Gastrocnemius medialis (tissue), 3 donors: ENCODE results near the genes KCNG4 and USP10.

GRCh38 chr16:83954513-83955092 lies 1.6 kb downstream of the OSGIN1 start:
- PRO-cap, result bidirectional peak, plus-strand start at chr16:83954712, minus-strand start at chr16:83954634
- RAMPAGE, long total RNA, 3 experiments, result no peak in any of the 3 experiments

DNA sequence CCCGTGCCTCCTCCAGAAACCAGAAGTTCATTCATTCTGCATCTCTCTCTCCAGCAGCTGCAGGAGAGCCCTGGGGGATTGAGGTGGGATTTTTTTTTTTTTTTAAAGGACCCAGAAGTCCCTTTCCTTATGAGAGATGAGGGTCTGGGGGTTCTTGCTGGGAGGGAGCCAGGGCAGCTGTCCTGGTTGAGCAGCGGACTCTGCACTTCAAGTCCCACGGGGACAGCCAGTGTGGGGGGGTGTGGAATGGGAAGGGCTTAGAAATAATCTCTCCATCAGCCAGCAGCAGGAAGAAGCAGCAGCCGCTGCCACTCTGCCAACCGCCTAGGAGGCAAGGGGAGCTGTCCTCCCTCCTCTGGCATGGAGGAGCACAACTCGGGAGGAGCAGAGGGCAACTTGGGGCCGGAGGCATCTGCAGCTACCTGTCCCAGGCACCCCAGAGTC lies at the start of gene KCNG4:
Gene KCNG4, minus strand, starts transcription at position 182 of the 444 bp plus-strand sequence.
- PRO-cap, result no peak
- RAMPAGE, long total RNA, 3 experiments, result no peak in any of the 3 experiments

- PRO-cap, result no peak
- RAMPAGE, long total RNA, 3 experiments, result no peak in any of the 3 experiments
These were observed 26.9 kb upstream of the ATP2C2 start for GRCh38 chr16:84341327-84341890.

DNA sequence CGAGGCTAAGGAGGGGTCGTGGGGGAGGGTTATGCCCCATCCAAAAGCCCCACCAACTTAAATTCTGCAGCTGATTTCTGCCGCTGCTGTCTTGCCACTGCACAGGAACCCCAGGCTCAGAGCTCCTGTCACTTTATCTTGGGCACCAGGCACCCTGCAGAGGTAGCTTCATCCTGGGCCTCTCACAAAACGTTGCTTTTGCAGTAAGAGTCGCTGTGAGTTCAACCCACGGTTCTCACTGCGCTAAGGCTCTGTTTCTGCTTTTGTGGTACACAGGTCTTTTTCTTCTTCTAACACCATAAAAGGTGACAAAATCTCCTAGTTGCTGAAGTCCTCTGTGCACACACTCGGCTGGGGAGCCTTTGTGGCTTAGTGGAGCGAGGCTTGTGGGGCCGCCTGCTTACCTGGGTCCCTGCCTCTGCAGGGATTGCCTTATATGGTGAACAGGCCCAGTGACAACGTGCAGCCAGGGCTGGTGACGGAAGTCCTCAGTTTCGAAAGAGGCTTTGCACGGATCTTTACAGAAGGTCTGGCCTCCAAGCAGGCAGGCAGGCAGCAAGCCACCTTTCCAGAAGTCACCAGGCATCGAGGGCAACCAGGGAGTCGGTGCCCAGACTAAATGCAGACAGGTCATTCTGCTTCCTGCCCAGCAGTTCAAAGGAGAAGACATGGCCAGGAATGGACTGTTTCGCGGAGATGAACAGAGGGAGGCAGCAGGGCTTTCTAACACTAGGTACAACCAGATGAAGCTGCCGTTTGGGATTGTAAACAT lies 10.4 kb upstream of the MEAK7 start:
- PRO-cap, result no peak
- RAMPAGE, long total RNA, 3 experiments, result no peak in any of the 3 experiments

- PRO-cap, result no peak
- RAMPAGE, long total RNA, 3 experiments, result no peak in any of the 3 experiments
These were observed 54.7 kb upstream of the MEAK7 start for GRCh38 chr16:84559148-84559510.

- PRO-cap, result no peak
- RAMPAGE, long total RNA, 3 experiments, result no peak in any of the 3 experiments
These were observed 23.8 kb downstream of the COTL1 start for GRCh38 chr16:84593726-84594752.

DNA sequence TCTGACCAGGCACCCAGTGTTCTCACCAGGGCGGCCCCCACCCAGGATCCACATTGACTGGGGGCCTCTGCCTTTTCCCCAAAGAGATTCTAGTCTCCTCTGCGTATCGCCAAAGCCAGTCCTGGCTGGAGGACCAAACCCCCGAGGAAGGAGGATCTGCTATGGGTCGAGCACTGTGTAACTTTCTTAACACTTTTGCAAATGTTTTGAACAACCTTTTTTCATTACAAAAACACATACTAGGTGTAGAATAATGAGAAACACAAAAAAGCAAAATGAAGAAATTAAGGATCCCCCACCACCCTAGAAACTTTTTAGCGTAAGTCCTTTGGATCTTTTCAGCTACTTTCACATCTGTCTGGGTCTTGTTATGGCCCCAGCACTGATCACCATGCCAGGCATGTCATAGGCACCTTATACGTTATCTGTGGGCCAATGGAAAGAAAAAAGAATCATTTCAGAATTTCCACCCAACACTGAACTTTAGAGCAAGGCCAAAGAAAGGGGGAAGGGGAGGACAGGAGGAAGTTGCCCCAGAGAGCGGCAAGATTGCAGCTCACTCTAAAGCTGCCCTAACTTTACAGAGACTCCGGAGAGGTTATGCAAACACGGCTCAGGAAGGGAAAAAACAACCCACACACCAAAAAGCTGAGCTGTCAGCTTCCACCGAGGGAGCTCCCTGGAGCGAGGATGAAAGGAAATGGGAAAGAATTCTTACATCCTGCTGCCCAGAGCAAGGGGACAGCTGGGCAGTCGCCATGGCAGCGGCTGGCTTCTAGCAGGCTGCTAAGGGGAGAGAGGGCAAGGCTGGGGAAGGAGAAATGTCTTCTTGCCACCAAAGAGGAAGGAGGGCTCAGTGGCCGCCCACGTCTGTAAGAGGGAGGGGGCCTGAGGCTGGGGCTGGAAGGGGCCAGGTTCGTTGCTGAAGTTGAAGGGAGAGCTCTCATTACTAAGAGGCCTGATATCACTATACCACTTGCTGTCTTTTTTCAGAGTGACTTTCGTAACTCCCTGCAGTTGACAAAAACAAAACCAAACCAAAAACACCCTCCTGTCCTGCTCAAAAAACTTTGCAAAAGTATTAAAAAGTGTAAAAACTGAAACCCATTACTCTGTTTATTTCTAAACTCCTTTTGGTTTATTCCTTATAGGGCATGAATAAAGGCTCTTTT lies 18.3 kb downstream of the COTL1 start:
- PRO-cap, result no peak
- RAMPAGE, long total RNA, 3 experiments, result no peak in any of the 3 experiments

GRCh38 chr16:84699237-84700118 lies at the start of gene USP10:
TSS of gene USP10 (plus strand) at chr16:84700000.
- PRO-cap, result bidirectional peak, plus-strand start at chr16:84700008, minus-strand start at chr16:84699920
- RAMPAGE, long total RNA, 3 experiments, result start-site peak on the plus strand in 3 of 3 experiments, at chr16:84700003-84700015 at its widest, 421 to 689 reads per replicate

DNA sequence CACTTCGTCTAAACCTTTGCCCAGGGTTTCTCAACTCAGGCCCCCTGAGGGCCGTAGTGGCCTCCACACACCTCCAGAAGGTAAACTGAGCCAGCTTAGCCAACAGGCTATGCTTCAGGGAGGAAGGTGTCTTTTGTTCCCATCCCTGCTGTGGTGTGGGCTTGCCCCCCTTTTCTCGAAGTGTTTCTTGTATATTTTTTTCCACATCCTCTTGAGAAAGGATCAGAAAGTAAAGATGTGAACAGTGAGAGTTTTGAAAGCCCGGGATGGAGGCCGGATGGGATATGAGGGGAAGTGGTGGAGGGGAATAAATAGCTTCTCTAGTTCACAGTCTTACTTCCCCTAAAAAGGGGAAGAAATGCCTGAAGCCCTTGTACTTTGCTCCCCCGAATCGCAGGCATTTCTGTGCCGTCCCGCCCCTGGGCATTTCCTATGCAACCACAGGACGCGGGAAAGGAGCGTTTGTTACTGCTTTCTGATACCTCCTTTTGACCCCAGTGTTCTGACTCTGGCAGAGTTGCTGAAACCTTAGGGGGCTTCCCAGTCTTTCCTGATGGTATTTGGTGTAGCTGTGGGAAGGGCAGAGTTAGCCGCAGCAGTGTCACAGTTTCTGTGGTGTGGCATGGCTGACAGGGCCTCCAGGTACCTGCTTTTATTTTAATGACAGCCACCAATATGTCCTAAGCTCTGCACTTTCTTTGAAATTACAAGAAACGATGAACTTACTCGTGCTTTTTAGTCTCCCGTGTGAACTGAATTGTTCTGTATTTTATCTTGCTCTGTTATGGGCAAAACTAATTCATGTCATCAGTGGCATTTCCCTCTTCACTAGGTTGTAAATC lies 26.9 kb downstream of the USP10 start:
- PRO-cap, result no peak
- RAMPAGE, long total RNA, 3 experiments, result no peak in any of the 3 experiments

- PRO-cap, result unidirectional peak, minus-strand start at chr16:84730569
- RAMPAGE, long total RNA, 3 experiments, result start-site peak on the minus strand in 3 of 3 experiments, at chr16:84730569-84730614 at its widest, 16 to 24 reads per replicate
These were observed 30.7 kb downstream of the USP10 start for GRCh38 chr16:84730361-84730954.

DNA sequence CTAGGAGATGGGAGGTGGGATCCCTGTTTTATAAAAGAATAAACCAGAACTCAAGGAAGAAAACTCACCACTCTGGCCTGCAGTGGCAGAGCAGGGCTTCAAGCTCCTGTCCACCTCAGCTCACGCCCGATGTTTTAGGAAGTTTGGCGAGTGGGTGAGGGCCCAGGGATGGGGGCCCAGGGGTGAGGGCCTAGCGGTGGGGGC lies 43.8 kb upstream of the CRISPLD2 start:
- PRO-cap, result no peak
- RAMPAGE, long total RNA, 3 experiments, result no peak in any of the 3 experiments

DNA sequence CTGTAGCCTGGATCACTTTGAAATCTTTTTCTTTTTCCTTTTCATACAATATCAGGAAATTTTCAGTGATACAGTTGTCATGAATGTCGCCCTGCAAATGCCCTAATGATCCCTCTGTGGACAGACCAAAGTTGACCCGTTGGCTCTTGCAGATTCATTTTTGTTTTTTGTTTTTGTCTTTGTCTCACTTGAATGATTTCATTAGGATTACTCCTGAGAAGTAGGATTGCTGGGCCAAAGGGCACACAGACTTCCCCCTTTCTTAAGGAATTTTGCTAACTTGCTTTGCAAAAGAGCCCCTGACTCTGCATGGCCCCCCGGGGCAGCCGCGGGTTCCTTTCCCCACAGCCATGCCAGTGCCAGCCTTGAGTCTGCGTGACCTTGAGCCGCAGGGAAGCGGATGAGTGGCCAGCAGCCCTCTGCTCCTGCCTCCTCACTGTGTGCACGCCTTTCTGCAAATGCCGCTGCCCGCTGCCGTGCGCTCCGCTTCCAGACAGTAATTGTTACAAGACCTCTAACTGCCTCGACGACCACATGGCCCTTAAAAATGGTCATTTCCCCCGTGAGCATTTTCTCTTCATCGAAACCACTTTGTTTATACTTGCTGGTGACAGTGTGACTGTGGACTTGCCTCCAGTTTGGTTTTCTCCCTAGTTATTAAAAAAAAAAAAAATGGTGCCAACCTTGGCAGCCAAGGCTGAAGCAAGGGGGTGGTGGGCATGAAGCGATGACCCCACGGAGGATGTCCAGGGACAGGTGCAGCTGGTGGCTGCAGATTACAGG lies 28.2 kb downstream of the CRISPLD2 start:
- PRO-cap, result no peak
- RAMPAGE, long total RNA, 3 experiments, result no peak in any of the 3 experiments

DNA sequence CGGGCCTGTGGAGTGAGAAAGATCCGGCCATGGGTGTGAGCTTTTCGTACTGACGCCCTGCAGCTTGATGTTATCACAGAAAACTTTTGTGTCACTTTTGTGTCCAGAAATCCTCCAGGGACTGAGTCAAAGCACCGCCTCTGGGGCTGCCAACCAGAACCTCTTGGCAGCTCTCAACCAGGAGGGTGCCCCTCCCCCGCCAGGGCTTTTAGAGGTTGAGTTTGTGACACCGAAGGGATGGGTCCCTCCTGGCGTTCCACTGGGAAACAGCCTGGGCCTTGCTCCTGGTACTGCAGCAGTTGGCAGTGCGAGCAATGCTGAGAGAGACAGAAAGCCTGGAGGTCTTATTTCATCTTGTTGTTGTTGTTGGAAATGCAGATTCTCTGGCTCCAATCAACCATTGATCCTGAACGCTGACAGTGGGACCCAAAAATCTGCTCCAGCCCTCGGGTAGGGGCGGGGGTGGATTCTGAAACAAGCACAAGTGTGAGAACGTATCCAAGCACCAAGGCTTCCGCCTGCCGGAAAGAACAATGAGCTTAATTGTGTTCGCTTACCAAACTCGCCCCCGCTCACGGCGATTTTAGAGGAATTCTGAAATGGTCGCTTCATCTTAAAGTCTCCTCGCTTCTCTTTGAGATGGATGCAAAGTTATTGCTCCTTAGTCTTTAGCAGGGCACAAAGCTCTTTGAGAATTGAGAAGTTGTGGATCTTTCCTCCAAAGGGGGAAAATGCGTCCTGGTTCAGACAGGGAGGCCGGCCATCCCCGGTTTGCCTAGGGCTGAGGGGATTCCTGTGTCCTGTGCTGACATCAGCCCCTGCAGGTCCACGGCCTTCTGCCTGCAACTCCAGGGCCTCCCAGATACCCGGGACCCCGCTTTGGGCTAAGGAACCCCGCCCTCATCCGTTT lies 65.2 kb downstream of the CRISPLD2 start:
- PRO-cap, result no peak
- RAMPAGE, long total RNA, 3 experiments, result no peak in any of the 3 experiments

DNA sequence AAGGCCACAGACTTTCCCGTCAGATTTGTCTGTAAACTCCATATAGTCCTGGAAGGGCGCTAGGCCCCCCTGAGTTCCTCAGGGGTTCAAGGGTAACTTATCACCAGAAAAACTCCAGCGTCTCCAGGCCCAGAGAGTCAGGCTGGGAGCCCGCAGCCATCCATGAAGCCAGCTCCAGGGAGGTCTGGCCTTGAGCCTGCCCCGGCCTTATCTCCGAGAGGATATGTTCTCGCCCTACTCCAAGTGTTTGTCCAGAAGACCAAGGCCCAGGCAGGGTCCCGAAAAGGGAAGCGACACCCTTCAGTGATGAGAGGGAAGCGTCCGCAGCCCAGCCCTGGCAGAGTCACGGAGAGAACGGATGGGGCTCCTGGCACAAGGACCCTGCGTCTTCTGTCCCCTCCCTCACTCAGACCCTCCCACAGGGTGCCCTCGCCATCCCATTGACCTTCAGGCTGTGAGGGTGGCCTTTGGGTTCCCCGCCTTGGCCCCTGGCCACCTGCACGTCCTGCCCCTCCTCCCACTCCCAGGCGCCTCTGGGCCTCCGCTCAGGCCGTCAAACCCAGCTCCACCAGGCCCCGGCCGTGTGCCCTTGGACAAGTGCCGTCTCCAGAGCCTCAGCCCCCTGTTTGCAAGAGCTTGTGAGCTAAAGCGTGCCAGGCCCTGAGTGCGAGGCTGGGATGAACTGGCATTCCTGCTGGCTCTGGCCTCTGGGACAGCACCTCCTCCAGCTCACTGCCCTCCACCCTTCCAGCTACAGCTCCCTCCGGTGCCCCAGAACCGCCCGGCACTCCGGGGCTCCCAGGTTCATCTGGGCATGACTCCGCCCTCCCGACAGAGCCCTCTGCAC lies 83.5 kb downstream of the ZDHHC7 start:
- PRO-cap, result no peak
- RAMPAGE, long total RNA, 3 experiments, result no peak in any of the 3 experiments

DNA sequence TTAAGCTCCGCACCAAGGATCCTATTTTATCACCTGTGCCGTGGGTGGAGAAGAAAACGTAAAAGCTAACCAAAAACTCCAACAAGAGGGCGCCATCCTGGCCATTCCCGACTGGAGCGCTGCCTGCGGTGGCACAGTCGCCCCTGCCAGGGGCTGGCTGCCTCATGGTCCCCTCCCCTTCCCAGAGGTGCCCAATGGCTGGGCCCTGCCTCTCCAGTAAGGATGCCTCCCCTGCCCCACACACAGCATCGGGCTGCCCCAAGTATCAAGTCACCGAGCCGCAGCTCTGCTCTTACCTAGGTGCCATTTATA lies 36.3 kb downstream of the ZDHHC7 start:
- PRO-cap, result no peak
- RAMPAGE, long total RNA, 3 experiments, result no peak in any of the 3 experiments

DNA sequence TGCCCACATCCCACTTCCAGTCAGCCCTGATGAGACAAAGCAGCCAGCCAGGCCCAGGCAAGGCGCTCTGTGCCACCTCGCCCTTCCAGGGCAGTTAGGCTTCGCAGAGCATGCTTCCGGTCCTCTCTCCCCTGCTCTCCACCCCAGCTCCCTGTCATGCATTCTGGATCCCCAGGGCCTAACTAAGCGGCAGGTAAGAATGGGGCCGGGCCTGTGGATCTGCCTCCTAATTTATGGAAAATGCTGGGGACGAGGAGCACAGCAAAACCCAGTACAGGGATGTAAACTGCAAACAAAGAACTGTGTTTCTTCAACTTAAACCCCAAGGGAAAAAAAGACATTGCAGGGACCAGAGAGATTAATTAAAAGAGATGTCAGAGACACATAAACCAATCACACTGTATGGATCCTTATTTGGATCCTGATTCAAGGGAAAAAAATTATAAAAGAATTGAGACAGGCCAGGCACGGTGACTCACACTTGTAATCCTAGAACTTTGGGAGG lies 26.1 kb downstream of the ZDHHC7 start:
- PRO-cap, result no peak
- RAMPAGE, long total RNA, 3 experiments, result no peak in any of the 3 experiments

DNA sequence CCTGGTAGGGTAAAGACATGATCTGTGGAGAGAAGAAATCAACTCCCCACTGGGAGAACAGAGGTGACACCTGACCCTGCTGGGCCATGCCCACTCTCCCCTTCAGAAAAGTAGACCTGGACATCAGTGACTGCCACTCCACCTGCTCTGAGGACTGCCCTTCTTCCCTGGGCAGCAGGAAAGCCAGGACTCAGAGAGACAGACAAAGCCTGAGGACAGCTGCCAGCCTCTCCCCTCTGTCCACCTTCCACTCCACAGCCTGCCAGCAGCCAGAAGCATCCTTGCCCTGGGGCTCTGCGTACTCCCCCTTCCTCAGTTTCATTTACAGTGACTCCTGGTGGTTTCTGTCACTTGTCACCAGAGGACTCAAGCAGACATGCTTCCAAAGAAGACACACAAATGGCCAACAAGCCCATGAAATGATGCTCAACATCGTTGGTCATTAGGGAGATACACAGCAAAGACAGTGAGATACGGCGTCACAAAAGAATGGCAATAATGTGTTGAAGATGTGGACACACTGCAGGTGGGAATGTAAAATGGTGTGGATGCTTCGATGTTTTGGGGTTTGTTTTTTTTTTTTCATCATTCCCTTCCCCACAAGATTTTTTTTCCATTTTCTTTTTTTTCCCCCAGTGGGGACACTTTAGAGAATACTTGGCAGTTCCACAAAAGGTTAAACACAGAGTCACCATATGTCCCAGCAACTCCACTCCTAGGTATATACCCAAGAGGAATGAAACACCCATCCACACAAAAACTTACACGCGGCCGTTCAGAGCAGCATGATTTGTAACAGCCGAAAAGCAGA lies 24.3 kb downstream of the ZDHHC7 start:
- PRO-cap, result no peak
- RAMPAGE, long total RNA, 3 experiments, result no peak in any of the 3 experiments

- PRO-cap, result no peak
- RAMPAGE, long total RNA, 3 experiments, result no peak in any of the 3 experiments
These were observed 1.5 kb upstream of the KIAA0513 start for GRCh38 chr16:85026034-85026602.

DNA sequence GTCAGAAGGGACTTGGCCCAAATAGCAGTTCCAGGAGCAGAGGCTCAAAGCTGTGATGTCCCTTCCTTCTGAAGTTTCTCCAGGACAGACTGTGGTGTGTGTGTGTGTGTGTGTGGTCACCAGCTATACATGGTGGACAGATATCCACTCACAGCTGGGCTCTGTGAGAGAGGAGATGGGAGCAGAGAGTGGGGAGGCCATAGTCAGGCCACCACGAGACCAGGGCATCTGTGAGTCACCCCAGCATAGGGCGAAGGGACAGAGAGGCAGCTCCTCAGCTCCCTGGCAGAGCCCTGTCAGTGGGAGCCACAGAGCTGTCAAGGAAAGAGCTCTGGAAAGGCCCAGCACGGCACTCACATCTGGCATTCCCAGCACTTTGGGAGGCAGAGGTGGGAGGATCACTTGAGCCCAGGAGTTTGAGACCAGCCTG lies 23.3 kb upstream of the CIBAR2 start:
- PRO-cap, result no peak
- RAMPAGE, long total RNA, 3 experiments, result no peak in any of the 3 experiments

DNA sequence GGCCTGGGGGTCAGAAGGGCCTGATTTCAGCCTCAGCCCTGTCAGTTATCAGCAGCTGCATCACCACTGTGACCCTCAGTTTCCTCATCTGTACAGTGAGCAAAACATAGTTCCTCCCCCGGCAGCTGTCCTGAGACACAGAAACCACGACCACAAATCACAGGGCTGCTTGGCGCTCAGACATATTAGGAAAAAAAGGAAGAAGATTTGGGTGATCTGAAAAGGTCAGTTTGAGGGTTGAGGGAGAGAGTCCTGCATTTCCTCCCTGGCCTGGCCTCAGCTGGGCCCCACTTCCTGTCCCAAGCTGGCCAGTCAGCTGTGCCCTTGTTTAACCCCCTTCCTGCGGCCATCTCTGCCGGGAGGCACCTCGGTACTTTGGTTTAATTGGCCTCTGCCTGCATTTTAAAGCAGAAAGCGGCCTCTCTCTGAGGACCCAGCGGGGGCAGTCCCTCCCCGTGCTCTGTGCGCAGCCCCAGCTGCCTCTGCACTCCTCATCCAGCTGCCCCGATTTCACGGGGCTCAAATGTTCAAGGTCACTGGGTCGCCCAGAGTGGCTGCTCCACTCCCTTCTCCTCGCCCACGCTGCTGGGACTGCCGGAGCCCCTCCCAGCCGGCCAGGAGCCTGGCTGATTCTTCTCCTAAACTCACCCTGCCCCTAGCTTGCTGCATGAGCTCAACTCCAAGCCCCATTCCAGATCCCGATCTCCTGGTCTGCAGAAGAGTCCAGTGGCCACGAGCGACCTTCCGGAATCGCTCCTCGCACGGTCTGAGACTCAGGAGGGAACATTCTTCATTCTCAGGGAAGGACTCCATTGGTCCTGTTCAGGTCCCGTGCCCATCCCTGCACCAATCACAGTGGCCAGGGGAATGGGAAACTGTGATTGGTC lies 24.1 kb upstream of the CIBAR2 start:
- PRO-cap, result bidirectional peak, plus-strand start outside the sequence, minus-strand start at position 752 of the sequence
- RAMPAGE, long total RNA, 3 experiments, result no peak in any of the 3 experiments